Glomerular endothelial cell (primary cell): ENCODE measurements around a stretch of chr1.

- RAMPAGE, long total RNA = no peak
These were observed 13.3 kb downstream of the RTCA start for GRCh38 chr1:100279204-100279873.

- RAMPAGE, long total RNA = no peak
These were observed 52.2 kb upstream of the GPR88 start for GRCh38 chr1:100485588-100486305.

- RAMPAGE, long total RNA = no peak
These were observed 61.5 kb upstream of the VCAM1 start for GRCh38 chr1:100658125-100658439.

DNA sequence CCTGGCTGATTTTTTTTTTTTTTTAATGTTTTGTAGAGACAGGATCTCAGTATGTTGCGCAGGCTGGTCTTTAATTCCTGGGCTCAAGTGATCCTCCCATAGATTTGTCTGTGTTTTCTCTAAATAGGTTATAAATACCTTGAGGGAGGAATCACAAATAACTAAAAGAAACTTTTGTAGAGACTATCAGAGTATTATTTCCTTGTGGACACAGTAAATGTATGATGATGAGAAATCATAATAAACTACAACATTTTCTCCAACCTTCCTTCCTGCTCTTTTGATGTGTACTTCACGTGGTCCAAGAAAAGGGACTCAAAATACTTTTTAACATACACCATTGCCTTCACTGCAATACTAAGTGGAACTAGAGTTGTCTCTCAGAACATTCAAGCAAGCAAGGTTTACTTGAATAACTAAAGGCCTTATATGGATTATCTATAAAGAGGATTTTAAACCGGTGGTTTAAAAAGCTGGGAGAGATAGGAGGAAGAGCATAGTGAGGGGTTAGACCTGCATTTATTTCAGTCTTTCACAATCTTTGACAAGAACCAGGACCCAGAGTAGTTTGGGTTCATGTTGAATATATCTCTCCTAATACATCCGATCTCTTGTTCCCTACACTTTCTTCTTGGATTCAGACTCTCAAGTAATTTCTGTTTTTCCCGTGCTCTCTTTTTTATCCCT is 6.8 kb downstream of the S1PR1 start:
- RAMPAGE, long total RNA = no peak

- RAMPAGE, long total RNA = no peak
These were observed 239.1 kb downstream of the AMY1C start for GRCh38 chr1:103988742-103989171.

GRCh38 chr1:104412760-104413331 is 663.1 kb downstream of the AMY1C start:
- RAMPAGE, long total RNA = no peak

- RAMPAGE, long total RNA = no peak
These were observed 1280.3 kb upstream of the PRMT6 start for GRCh38 chr1:105776133-105776600.

GRCh38 chr1:106447701-106448350 is 608.6 kb upstream of the PRMT6 start:
- RAMPAGE, long total RNA = no peak

- RAMPAGE, long total RNA = start-site peak on the plus strand at chr1:107140087-107140147, 104 and 98 reads in 2 replicates
These were observed 901 bp upstream of the NTNG1 start for GRCh38 chr1:107139556-107140719.

DNA sequence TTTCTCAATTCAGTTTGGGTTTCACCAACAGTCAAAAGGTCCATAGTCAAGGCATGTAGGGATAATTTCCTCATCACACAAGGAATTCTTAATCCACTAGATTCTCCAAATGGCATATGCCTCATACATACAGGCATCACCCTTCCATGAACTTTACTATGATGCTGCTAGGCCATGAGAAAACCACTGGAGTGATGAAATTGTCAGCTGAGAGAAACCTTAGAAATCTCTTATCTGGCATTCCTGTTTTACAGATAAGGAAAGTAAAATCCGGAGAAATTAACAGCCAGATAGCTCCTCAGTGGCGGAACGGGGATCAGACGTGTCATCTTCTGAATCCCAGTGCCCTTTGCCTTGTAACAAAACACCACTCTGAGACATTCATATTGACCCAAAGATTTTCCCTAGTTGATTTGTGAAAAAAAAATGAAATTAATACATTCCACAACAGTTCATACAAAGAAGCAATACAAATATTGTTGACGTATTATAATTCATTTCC is 274.5 kb downstream of the NTNG1 start:
- RAMPAGE, long total RNA = no peak

DNA sequence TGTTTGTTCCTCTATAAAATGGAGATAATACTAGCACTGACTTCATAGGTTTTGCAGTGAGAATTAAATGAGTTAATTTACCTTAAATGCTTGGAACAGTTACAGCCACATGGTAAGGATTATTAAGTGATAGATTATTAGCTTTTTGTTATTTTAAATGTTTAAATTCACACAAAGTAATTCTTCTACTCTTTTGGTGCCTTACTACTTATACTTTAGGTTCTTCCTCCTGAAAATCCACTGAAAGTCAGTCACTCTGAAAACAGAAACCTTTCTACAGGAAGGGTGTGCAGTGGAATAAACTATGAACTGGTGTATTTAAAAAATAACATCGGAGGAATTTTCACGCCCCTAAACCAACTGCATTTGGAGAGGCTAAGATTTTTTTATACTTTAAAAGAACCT is 279.7 kb downstream of the VAV3 start:
- RAMPAGE, long total RNA = no peak

GRCh38 chr1:107689253-107689728 is 275.7 kb downstream of the VAV3 start:
- RAMPAGE, long total RNA = no peak

GRCh38 chr1:107965337-107966047 is 512 bp upstream of the VAV3 start:
- RAMPAGE, long total RNA = no peak

DNA sequence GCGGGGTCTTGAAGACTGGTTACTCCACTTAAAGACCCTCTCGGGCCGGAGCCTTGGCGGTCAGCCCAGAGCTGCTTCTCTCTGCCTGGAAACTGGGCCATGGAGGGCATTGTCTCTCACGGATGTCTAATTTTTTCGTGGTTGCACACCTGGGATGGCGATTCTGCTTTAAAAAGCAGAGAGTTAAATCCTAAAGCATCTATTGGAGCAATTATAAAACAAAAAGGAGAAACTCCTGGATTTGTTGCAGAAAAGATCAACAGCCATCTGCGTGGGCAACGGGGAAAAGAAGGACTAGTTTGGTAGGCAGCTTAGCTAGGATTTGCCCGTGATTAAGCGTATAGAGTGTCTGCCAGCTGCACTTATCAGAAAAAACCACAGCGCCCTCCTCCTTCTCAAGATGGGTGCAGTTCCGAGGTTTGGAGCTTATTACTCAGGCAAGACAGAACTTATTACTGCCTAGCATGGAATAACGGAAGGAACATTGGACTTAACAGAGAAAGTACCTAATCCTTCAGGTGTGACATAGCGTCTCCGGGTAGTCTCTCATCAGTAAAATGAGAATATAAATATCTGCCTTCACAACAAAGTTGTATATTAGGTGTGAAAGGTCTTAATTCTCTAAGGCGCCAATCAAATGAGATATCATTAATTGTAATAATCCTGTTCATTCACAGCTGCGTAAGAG is 578 bp upstream of the SLC25A24 start:
- RAMPAGE, long total RNA = no peak

GRCh38 chr1:108590919-108591377 is 31.0 kb downstream of the EEIG2 start:
- RAMPAGE, long total RNA = no peak

DNA sequence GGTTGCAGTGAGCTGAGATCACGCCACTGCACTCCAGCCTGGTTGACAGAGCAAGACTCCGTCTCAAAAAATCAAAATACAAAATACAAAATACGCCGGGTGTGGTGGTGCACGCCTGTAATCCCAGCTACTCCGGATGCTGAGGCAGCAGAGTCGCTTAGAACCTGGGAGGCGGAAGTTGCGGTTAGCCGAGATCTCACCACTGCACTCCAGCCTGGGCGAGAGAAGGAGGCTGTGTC is 9.3 kb upstream of the FNDC7 start:
- RAMPAGE, long total RNA = no peak

GRCh38 chr1:108863019-108863289 is 6.1 kb upstream of the AKNAD1 start:
- RAMPAGE, long total RNA = no peak

GRCh38 chr1:108936809-108937395 is 26.4 kb downstream of the CLCC1 start:
- RAMPAGE, long total RNA = no peak

DNA sequence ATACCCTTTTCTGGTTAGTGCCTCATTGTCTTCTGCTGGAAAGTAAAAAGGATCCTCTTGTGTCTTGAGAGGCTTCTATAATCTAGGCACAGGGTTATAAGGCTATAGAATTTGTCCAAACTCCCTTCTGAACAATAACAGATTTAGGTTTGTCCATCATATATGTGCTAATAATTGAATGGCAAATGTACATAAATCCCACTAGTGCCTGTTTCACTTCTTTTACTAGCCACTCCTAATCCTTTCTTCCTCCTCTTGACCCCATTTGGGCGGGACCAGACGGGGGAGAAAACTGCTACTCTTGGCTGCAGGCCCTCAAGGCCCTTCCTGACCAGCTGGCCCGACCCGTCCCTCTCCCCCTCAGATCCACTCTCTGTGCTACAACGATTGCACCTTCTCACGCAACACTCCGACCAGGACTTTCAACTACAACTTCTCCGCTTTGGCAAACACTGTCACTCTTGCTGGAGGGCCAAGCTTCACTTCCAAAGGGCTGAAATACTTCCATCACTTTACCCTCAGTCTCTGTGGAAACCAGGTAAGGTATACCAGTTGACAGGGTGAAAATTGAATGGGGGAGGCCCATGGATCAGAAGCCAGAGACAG is 19.6 kb upstream of the SARS1 start:
- RAMPAGE, long total RNA = no peak

- RAMPAGE, long total RNA = no peak
These were observed 8.3 kb downstream of the CELSR2 start for GRCh38 chr1:109257496-109258165.